Choroid plexus epithelial cell (primary cell): ENCODE measurements around a stretch of chr17.

DNA sequence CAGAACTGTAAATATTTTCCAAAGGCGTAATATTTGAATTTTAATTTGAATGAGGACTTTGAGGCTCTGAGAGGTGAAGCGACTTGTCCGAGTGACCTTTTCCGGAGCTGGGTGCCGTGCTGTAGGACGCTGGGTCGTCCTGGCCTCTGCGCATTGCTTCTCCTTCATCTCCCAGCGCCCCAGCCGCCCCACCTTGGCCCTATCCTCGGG lies 147.8 kb downstream of the SPECC1 start:
- RRBS = no CpG with 5 or more reads among the region's 11 CpGs

DNA sequence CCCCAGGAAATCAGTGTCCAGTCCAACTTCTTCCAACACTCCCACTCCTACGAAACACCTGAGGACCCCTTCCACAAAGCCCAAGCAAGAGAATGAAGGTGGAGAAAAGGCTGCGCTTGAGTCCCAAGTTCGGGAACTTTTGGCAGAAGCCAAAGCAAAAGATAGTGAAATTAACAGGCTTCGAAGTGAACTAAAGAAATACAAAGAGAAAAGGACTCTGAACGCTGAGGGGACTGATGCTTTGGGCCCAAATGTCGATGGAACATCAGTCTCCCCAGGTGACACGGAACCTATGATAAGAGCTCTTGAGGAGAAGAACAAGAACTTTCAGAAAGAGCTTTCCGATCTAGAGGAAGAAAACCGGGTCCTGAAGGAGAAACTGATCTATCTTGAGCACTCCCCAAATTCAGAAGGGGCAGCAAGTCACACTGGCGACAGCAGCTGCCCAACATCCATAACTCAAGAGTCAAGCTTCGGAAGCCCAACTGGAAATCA lies 195.3 kb downstream of the SPECC1 start:
- RRBS = no CpG with 5 or more reads among the region's 11 CpGs

GRCh38 chr17:20784075-20784609 lies 204.6 kb downstream of the CDRT15L2 start:
- RRBS = 17% methylated on average over 1 of the region's 46 CpGs

GRCh38 chr17:20935561-20936200 lies 107.1 kb downstream of the USP22 start:
- RRBS = no CpG with 5 or more reads among the region's 3 CpGs

GRCh38 chr17:20998951-21000107 lies 43.5 kb downstream of the USP22 start:
- RRBS = no CpG with 5 or more reads among the region's 21 CpGs

DNA sequence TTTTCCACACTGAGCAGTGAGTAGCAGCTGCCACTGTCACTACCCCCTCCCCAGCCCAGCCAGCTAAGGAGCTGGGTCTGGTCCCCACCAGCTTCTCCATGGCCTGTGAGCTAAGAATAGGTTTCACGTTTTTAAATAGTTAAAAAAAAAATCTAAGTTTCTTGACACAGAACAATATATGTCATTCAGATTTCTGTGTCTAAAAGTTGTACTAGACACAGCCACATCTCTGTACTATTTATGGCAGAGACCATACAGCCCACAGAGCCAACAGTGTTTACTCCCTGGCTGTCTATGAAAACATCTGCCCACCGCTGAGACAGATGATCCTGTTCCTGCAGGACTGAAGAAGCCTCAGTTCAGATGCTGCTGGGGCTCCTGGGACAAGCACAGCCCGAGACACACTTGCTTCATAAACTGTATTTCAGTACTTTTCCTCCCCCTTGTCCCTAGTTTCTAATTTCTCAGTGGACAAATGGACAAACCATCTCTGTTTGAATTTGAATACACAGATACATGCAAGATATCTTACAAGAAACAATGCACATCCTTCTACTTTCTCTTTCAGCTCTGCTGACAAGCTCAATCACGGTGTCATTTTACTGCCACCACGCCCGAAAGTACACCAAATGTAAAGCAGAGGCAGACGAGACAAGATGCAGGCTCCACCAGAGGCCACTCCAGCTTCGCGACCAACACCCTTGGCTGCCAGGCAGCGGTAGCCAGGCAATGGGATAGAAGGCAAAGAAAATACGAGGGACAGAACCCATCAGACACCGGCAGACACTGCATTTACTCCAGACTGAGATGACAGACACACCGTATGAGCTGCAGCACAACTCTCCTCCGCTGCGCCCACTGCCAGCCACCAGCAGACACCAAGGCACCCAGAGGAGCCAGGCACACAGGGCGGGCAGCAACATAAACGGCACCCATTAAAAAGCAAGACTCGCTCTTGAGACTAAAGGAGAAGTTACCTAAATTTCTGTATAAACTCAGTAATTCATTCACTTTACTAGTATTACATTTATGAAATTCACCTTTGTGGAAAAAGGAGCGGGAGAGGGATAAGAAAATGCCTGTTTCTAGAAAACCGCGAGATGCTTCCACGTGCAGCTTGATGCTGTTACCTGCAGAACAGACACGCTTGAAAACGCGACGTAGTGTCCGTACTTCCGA lies 41.1 kb downstream of the USP22 start:
- RRBS = no CpG with 5 or more reads among the region's 28 CpGs

DNA sequence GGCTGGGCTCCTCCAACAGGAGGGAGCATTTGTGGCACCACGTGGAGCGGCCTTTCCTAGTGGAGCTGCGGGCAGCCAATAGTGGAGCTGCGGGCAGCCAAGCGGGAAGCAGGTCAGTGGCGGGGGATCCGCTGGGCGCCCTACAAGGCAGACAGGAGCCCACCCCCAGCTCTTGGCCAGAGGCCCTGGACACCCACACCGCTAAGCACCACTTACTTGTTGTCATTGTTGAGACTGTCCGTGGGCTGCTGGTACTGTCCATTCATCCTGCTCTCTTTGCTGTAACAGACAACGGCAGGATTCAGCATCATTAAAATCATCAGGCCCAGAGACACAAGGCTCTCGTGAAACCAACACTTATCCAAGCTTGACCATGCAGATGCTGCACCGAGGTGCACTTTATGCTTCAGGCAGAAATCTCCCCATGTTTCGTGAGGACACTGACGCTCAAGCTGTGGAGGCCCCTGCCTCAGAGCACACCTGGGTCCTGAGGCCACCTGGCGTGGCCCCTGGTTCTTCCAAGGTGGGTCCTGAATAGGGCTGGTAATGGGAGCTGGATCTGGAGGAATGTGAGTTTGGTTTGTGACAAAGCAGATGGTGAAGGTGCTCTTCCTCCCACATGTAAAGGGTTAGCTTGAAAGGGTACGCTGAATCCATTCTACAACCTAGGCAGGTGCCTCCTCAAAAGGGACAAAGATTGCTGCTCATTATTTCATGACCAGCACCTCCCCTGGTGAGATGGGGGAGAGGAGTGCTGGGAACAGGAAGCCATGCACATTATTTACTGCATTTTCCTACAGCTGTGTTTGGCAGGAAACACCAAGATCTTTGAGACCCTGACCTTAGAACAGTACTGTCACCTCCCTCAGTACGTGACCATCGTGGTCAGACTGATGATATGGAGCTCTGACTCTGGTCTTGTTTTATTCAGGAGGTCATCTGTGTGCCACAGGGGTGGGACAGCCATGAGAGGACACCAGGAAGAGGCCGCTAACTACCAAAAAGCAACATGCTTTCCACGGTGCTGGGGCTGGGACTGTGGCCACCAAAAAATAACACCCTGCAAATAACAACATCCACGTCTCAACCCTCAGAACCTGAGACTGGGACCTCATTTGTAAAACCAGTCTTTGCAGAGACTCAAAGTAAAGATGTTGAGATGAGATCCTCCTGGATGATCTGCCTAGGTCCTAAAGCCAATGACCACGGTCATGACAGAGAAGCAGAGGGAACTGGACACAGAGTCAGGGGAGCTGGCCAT lies 37.7 kb downstream of the USP22 start:
- RRBS = no CpG with 5 or more reads among the region's 23 CpGs

GRCh38 chr17:21021037-21021957 lies 21.5 kb downstream of the USP22 start:
- RRBS = no CpG with 5 or more reads among the region's 10 CpGs

DNA sequence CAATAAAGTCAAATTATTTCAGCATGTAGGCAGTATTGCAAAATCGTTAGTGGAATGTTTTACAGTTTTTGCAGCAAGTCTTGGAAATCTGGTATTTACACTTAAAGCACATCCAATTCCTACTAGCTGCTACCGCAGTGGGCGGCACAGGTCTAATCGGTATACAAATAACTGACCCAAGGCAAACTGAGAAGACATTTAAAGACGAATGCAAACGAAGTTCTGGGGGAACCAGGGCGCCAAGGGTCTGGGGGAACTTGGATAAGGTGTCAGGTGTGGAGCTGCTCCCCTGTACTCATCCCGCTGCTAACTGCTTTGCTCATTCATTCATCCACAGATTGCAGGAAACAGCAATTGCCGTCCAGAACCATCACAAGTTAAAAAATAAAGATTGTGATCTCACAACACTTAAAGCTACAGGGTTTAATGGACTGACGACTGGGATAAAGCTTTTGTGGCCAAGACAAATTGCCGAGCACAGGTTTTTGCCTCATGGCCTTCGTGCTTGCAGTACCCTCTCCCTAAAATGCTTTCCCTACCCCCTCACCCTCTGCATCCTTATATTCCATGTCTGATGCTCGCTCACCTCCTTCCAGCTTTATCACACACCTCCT lies 1.2 kb upstream of the USP22 start:
- RRBS = no CpG with 5 or more reads among the region's 13 CpGs

- RRBS = no CpG with 5 or more reads among the region's 2 CpGs
Observed at GRCh38 chr17:21231867-21232496, 18.0 kb upstream of the TMEM11 start.

GRCh38 chr17:21291708-21292421 lies 7.4 kb downstream of the MAP2K3 start:
- RRBS = no CpG with 5 or more reads among the region's 15 CpGs

DNA sequence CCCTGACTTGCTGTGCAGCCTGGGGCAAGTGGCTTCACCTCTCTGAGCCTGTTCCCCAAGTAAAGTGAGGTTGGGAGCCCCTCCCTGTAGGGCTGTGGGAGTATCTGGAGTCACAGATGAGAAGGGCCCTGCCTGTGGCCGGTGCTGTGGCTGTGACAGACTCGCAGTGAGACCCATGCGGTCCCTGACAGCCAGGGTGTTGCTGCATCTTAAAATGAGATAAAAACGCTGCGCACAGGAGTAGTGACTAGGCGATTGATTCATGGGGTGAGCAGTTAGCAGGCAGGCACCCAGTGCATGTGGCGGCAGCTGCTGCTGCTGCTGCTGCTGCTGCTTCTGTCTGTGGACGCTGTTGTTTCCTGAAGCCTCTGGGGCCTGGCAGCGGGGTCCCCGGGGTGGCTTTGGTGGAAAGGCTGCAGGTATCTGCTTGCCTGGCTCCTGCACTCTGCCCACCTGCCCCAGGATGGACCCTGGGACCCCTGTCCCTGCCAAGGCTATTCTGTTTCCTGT lies 12.1 kb downstream of the MAP2K3 start:
- RRBS = no CpG with 5 or more reads among the region's 10 CpGs

DNA sequence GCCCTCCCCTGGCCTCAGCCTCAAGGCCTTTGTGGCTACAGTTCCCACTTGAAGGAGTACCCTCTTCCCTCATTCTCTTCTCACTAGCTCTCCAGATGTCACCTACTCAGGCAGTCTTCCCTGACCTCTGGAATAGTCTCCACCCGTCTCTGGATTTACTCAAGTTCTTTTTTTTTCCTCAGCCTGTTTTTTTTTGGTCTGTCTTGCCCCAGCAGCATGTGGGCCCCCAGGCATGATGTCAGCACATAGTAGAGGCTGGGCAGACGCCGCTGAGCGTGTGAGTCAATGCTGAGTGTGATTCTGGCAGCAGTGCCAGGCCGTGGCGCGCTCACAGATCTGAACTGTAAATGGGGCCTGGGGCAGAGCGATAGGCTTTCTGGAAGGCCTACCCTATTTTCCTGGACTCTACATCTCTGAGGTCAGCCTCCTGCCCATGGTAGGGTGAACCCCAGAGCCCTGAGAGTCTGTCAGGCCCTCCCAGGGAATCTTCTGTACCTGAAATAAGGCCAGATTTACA lies 26.1 kb downstream of the KCNJ12 start:
- RRBS = no CpG with 5 or more reads among the region's 8 CpGs

- RRBS = 2% methylated on average over 7 of the region's 24 CpGs
Observed at GRCh38 chr17:21512976-21513331, 136.8 kb downstream of the KCNJ12 start.

GRCh38 chr17:21612796-21613289 lies 79.5 kb upstream of the KCNJ18 start:
- RRBS = no CpG with 5 or more reads among the region's 13 CpGs

GRCh38 chr17:27256470-27256907 lies 37.4 kb upstream of the WSB1 start:
- RRBS = no CpG with 5 or more reads among the region's 1 CpG

DNA sequence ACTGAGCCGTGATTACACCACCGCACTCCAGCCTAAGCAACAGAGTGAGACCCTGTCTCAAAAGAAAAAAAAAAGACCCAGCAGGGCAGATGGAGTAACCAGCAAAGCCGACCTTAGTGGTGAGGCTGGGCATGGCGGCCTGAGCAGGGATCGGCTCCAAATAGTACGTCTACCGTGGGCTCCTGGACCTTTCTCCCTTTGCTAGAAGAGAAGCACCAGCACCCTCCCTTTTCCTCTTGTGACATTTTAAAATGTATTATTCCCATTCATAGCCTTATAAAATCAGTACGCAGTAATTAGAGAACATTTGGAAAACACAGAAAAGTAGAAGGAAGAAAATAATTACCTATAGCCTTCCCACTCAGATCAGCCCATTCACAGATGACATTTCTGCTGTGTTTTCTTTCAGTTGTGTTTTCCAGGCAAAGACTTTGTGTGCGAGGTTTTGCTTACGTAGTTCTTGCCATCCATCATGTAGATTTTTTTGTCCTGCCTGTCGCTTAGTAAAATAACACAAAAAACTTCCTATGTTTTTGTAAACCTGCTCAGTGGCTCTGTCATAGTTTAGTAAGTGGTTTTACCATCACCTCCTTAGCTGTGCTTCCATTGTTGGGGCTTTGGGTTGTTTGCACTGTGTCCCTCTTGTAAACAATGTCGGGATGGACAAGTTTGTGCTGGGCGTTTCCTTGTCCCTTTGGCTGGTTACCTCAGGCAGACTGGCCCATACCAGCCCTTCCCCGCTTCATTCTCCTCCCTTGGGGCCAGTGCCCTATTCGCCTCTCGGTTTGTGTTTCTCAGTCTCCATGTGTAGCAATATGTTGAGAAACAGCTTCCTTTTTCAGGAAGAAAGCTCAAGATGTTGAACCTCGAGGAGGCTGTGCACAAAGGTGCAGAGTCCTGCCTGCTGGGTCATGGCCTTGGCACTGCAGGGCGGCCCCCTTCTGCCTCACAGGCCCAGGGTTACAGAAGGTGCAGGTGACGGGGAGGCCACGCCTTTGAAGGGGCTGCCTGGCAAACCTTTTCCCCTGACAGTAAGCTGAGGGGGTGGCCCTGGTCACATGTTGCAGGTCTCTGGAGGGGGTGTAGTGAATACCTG lies 74.5 kb downstream of the KSR1 start:
- RRBS = no CpG with 5 or more reads among the region's 20 CpGs

GRCh38 chr17:27646841-27647484 lies 16.0 kb downstream of the LGALS9 start:
- RRBS = no CpG with 5 or more reads among the region's 14 CpGs

GRCh38 chr17:27810128-27810658 lies 9.9 kb upstream of the NOS2 start:
- RRBS = no CpG with 5 or more reads among the region's 6 CpGs

GRCh38 chr17:28160912-28161599 lies 118.6 kb downstream of the NLK start:
- RRBS = no CpG with 5 or more reads among the region's 8 CpGs